Adrenal gland (tissue), 7 donors: ENCODE results near the genes RASSF5 and C1orf116.

DNA sequence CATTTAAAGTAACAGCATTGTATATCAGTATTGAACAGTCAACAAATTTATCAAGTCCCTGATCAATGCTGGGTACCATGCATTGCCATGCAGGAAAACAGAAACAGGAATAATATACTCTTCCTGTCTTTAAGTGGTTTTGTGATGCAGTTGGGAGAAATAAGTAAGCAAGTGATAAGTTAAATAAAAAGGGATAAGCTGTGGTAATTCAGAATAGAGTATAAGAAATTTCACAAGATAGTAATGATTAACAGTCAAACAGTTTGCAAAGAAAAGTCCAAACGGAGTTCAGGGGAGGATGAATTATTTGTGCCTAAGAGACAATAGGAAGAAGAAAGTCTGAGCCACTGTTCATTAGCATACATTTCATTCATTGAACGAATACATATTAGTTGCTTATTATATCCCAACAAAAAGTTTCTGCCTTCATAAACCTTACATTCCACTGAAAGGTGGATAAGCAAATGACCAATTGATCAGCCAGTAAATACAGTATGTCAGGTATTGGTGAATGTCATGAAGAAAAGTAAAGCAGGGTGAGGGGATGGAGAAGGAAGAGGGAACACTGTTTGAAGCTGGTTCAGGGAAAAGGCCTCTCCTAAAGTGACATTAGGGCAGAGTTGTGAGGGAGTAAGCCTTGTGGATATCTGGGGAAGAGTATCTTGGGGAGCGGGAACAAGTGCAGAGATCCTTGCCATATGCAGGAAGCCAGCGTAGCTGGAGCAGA, 38.9 kb upstream of the IKBKE start:
- PRO-cap, 3 experiments = peak in 1 of 3 experiments; most common plus-strand start position 568 of the sequence (in 1)
- RAMPAGE, long total RNA, 4 experiments = no peak in any of the 4 experiments
- RRBS = no CpG with 5 or more reads among the region's 4 CpGs

- PRO-cap, 3 experiments = no peak in any of the 3 experiments
- RAMPAGE, long total RNA, 4 experiments = no peak in any of the 4 experiments
- RRBS = no CpG with 5 or more reads among the region's 15 CpGs
Observed at GRCh38 chr1:206458068-206459141, 11.9 kb upstream of the IKBKE start.

DNA sequence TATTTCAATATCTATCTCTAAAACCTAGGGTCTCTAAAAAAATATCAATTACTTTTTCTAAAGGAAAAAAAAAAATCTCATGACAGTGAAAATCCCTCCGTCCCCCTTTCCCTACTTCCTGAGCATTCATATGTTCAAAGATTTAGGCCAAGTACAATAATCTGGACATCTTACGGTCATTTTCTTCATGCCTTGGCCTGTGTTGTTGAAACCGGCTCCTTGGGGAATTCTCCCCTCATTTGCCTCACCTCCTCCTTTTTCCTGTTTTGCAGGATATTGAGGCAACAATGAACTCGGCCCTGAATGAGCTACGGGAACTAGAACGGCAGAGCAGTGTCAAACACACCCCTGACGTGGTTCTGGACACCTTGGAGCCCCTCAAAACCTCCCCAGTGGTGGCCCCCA, 9.5 kb upstream of the IKBKE start:
- PRO-cap, 3 experiments = no peak in any of the 3 experiments
- RAMPAGE, long total RNA, 4 experiments = no peak in any of the 4 experiments
- RRBS = no CpG with 5 or more reads among the region's 7 CpGs

DNA sequence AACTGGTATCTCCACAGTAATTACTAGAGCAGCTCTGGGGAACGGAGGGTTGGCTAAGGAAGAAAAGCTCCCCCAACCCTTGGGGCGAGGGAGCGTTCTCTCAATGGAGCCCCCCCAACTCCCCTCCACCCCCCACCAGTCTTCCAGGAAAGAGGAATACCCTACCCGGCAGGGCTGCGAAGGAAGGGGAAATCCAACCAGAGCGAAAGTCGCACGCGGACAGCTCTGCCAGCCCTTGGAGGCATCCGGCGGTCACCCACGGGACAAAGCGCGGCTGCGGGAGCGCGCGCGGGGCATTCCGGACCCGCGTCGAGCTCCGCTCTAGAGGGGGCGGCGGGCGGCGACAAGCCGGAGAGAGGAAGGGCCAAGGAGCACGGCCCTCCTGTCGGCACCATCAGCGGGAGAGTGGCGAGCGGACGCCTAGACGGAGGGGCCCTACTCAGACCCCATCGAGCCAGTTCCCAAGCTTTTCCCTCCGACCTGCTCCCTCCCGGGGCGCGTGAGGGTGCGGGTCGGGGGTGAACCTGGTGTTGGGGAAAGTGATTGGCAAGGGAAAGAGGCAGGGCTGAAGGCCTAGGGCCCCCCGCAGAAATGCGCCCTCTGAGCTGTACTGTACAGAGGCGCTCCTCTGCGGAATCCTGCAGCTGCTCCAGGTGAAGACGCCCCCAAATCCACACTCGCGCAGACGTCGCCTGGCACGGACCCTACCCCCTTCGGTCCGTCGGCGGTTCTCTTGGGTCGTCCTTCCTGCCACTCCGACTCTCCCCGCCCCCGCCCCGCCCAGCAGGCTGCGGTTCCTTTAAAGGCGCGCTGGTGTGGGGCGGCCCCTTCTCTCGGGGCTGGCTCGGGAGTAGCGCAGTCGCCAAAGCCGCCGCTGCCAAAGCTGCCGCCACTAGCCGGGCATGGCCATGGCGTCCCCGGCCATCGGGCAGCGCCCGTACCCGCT, at the start of gene RASSF5:
TSS of gene RASSF5 (plus strand) at position 831 of the 946 bp plus-strand sequence.
- PRO-cap, 3 experiments = peak in 3 of 3 experiments; most common plus-strand start position 831 of the sequence (in 3); most common minus-strand start position 775 of the sequence (in 2)
- RAMPAGE, long total RNA, 4 experiments = start-site peak on the plus strand in 2 of 4 experiments, centred at positions 827 to 843 of the sequence, 25 to 29 reads per replicate; start-site peak on the minus strand in 1 of 4 experiments, centred at position 660 of the sequence, 12 reads per replicate
- RRBS = 5% methylated on average over 29 of the region's 80 CpGs

- PRO-cap, 3 experiments = peak in 2 of 3 experiments; most common plus-strand start chr1:206509250 (in 1); most common minus-strand start chr1:206509218 (in 2)
- RAMPAGE, long total RNA, 4 experiments = no peak in any of the 4 experiments
- RRBS = no CpG with 5 or more reads among the region's 4 CpGs
Observed at GRCh38 chr1:206509087-206509595, 1.8 kb downstream of the RASSF5 start.

DNA sequence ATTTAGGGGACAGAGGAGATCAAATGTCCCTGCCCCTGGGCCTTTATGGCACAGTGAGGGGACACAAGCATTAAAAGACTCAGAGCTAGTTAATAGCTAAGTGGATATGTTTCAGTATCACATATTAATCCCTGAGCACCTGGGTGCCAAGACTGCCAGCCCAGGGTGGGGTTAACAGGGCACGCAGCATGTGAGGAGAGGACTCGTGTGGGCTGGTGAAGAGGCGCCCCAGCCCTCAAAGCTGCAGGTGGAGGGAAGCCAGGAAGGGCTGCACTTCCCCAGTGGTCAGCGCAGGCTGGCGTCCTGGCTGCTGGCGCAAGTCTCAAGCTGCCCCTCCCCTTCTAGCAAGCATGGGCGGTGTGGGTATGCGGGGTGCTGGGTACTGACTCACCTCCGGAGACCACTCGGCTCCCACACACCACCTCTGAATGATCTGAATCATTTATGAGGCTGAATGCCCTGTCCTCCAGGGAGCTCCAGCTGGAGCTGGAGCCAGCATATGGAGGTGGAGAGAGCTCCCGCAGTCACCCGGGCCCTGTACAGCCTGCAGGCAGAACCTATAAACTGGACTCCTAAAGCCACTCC, 44.0 kb downstream of the EIF2D start:
- PRO-cap, 3 experiments = no peak in any of the 3 experiments
- RAMPAGE, long total RNA, 4 experiments = no peak in any of the 4 experiments
- RRBS = no CpG with 5 or more reads among the region's 12 CpGs

- PRO-cap, 3 experiments = peak in 1 of 3 experiments; most common plus-strand start chr1:206589533 (in 1); most common minus-strand start chr1:206589191 (in 1)
- RAMPAGE, long total RNA, 4 experiments = no peak in any of the 4 experiments
- RRBS = no CpG with 5 or more reads among the region's 11 CpGs
Observed at GRCh38 chr1:206588820-206589750, 23.2 kb downstream of the EIF2D start.

DNA sequence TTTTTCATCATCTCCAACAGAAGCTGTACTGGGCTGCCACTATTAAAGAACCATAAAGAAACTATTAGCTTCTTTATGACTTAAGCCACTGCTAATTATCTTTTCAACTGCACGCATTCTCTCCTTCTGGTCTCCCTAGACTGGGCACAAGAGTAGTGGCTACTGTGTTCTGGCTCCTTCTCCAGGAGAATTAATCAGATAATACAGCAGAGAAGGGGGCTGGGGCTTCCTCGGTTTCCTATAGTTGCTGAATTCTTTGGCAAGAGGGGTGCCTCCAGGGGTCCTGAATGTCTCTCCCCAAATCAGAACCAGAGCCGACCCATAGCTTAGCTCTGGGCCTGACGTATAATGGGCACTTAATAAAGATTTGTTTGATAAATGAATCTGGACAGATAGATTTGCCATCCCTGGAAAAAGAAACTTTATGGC, 19.2 kb upstream of the MAPKAPK2 start:
- PRO-cap, 3 experiments = no peak in any of the 3 experiments
- RAMPAGE, long total RNA, 4 experiments = no peak in any of the 4 experiments
- RRBS = no CpG with 5 or more reads among the region's 4 CpGs

DNA sequence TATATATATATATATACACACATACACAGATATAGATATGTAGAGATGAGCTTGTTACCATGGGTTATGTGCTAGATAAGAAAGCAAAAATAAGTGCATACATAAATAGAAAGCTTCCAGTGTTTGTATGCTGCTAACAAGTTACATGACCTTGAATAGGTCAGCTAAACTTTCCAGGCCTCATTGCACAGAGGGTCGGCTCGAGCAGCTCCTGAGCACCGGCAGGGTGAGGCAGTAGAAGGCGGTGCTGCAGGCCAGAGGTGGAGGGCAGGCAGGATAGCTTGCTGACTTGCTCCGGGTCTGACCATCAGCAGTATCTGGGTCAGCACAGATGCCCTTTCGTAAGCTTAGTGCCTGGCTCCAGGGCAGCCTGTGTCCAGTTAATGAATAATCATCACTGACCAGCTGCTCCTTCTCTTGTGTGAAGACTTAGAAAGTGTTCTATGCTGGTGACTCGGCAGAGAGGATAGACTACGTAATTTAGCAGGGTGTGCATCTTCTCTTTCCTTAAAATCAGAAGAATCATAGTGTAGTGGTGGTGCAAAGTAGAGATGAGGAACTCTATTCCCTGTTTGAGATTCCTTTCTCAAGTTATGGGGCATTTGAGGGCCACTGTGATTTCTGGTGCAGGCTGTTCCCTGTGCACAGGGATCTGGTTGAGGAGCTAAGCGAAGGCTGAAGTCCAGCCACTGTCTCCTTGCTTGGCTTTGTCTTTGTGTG, 6.9 kb downstream of the MAPKAPK2 start:
- PRO-cap, 3 experiments = peak in 2 of 3 experiments; most common plus-strand start position 307 of the sequence (in 1); most common minus-strand start position 319 of the sequence (in 2)
- RAMPAGE, long total RNA, 4 experiments = no peak in any of the 4 experiments
- RRBS = 17% methylated on average over 3 of the region's 9 CpGs

DNA sequence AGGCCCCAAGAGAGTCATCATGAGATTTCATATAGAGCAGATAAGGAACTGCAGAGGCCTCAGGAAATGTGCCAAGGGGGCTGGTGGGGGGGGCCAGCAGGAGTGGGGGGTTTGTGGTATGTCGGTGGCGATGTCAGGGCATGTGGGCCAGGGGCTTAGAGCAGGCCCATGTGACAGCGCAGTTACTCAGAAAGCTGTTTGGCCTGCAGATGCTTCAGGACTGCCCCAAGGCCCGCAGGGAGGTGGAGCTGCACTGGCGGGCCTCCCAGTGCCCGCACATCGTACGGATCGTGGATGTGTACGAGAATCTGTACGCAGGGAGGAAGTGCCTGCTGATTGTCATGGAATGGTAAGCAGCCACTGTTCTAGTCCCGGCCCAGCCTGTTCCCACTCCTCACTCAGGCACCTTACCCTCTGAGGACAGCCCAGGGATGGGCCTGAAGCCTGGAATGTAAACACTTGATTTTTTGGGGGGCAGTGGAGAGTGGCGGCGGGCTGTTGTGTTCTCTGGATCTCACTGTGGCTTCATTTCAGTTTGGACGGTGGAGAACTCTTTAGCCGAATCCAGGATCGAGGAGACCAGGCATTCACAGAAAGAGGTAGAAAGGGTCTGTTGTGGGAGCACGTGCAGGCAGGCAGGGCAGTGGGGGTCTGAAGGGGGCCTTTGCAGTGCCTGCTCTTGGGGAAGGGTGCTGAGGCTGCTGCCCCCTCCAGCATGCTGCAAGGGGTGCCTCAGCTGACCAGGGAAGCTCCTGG, 41.9 kb upstream of the IL19 start:
- PRO-cap, 3 experiments = no peak in any of the 3 experiments
- RAMPAGE, long total RNA, 4 experiments = no peak in any of the 4 experiments
- RRBS = no CpG with 5 or more reads among the region's 18 CpGs

DNA sequence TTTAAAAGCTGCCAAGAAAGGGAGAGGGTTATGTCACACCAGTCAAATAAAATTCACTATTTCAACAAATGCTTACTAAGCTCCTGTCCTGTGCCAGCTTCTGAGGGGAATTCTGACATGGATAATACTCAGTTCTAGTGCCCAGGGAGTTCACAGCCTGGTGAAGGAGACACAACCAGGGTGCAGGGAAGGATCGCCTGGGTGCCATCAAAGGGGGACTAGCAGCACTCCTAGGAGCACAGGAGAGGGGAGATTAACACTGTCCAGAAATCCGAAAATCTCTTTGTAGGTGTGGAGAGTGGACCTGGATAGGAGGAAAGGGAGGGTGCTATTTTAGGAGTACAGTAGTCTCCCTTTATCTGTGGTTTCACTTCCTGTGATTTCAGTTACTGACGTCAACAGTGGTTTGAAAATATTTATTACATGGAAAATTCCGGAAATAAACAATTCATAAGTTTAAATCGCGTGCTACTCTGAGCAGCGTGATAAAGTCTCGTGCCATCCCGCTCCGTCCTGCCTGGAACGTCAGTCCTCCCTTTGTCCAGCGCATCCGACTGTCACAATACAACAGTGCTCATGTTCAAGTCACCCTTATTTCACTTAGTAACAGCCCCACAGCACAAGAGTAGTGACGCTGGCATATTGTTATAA, 6.6 kb upstream of the IL24 start:
- PRO-cap, 3 experiments = peak in 2 of 3 experiments; most common plus-strand start position 528 of the sequence (in 2); most common minus-strand start position 330 of the sequence (in 1)
- RAMPAGE, long total RNA, 4 experiments = no peak in any of the 4 experiments
- RRBS = no CpG with 5 or more reads among the region's 14 CpGs

DNA sequence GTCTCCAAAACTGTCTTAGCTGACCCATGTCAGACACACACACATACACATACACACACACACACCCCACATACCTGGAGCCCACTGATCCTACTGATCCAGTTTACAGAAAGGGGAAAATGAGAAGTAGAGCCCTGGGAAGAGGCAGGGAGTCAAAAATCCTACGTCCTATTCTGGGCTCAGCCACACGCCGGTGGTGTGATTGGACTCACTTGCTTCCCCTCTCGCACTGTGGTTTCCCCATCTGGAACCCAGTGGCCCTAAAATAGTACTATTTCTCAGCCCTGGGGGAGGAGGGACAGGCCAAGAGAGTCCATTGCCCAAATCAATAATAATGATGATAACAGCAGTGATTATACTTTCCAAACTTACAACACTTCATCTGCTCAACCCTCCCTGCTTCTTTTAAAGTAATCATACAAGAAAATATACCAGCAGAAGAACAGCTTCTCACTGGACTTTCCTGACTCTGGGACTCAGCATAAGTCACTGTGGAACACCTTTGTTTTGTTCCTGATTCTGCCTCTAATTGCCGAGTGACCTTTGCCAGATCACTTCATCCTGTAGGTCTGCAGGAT, 3.0 kb upstream of the PIGR start:
- PRO-cap, 3 experiments = no peak in any of the 3 experiments
- RAMPAGE, long total RNA, 4 experiments = no peak in any of the 4 experiments
- RRBS = no CpG with 5 or more reads among the region's 5 CpGs

GRCh38 chr1:206952156-206952592, 5.9 kb upstream of the PIGR start:
- PRO-cap, 3 experiments = no peak in any of the 3 experiments
- RAMPAGE, long total RNA, 4 experiments = no peak in any of the 4 experiments
- RRBS = no CpG with 5 or more reads among the region's 4 CpGs

- PRO-cap, 3 experiments = no peak in any of the 3 experiments
- RAMPAGE, long total RNA, 4 experiments = no peak in any of the 4 experiments
- RRBS = no CpG with 5 or more reads among the region's 3 CpGs
Observed at GRCh38 chr1:207002526-207003392, 29.8 kb downstream of the C1orf116 start.

GRCh38 chr1:207019586-207020119, 12.9 kb downstream of the C1orf116 start:
- PRO-cap, 3 experiments = no peak in any of the 3 experiments
- RAMPAGE, long total RNA, 4 experiments = no peak in any of the 4 experiments
- RRBS = no CpG with 5 or more reads among the region's 2 CpGs

GRCh38 chr1:207032339-207033187, at the start of gene C1orf116:
Gene C1orf116, minus strand, starts transcription at chr1:207032756.
- PRO-cap, 3 experiments = no peak in any of the 3 experiments
- RAMPAGE, long total RNA, 4 experiments = start-site peak on the minus strand in 1 of 4 experiments, at chr1:207032756-207032809 at its widest, 19 reads per replicate
- RRBS = no CpG with 5 or more reads among the region's 3 CpGs

GRCh38 chr1:207042841-207043664, 8.0 kb downstream of the YOD1 start:
- PRO-cap, 3 experiments = no peak in any of the 3 experiments
- RAMPAGE, long total RNA, 4 experiments = no peak in any of the 4 experiments
- RRBS = no CpG with 5 or more reads among the region's 5 CpGs

DNA sequence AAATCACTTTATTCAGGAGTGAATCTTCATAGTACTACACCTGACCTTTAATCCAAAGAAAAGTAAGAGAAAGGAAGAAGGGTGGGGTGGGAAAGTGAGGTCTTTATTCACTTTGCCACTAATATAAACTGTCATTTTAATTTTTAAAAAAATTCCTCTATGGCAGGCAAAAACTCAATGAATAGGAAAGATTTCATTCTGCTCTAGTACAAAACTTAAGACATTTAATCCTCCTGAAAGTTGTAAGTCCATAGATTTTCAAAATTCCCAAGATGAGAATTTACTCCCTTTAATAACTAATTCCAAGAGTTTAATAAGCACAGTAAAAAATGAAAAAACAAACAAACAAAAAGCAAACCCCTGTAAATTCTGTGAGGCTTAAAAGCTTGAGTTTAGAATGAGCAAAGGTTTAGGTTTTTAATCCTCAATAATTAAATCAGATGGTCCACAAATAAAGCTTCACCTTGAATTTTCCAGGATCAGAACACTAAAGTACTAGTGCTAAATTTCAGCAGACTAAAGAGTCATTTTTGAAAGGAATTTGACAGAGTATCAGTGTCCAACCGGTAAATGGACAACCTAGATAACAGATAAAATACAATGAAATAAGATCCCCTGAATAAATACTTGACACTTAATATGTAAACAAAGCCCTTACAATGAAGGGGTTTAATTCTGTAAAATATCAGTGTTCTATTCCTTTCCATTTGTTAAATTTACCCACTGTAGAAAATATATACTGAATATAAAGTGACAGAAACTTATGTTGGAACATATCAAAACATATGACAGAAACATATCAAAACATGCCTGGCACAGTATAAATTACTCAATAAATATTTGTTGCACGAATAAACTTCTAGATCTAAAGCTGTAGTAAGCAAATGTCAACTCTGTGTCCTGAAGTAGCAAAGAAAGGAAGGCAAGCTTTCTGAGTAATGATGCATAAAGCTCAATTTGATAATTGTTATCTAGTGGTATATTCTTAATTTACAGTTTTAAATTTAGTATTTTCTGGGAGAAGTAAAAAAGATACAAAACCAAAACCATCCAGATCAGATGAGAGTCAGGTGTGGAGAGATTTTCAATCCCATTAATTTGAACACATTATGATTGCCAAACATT, 4.6 kb downstream of the YOD1 start:
- PRO-cap, 3 experiments = no peak in any of the 3 experiments
- RAMPAGE, long total RNA, 4 experiments = no peak in any of the 4 experiments
- RRBS = no CpG with 5 or more reads among the region's 2 CpGs

GRCh38 chr1:207284331-207285018, 37.0 kb upstream of the CD55 start:
- PRO-cap, 3 experiments = no peak in any of the 3 experiments
- RAMPAGE, long total RNA, 4 experiments = no peak in any of the 4 experiments
- RRBS = no CpG with 5 or more reads among the region's 6 CpGs

GRCh38 chr1:207305018-207305507, 16.4 kb upstream of the CD55 start:
- PRO-cap, 3 experiments = no peak in any of the 3 experiments
- RAMPAGE, long total RNA, 4 experiments = no peak in any of the 4 experiments
- RRBS = no CpG with 5 or more reads among the region's 4 CpGs